ENCODE results near the gene ADAMTS13.

- PRO-cap, 2 experiments, result peak in 2 of 2 experiments; most common plus-strand start chr9:133148968 (in 2); most common minus-strand start chr9:133148972 (in 2)
These were observed 14.6 kb downstream of the GBGT1 start for GRCh38 chr9:133148707-133149865.

GRCh38 chr9:133238120-133239057 is 29.3 kb upstream of the OBP2B start:
- PRO-cap, 2 experiments, result no peak in any of the 2 experiments

DNA sequence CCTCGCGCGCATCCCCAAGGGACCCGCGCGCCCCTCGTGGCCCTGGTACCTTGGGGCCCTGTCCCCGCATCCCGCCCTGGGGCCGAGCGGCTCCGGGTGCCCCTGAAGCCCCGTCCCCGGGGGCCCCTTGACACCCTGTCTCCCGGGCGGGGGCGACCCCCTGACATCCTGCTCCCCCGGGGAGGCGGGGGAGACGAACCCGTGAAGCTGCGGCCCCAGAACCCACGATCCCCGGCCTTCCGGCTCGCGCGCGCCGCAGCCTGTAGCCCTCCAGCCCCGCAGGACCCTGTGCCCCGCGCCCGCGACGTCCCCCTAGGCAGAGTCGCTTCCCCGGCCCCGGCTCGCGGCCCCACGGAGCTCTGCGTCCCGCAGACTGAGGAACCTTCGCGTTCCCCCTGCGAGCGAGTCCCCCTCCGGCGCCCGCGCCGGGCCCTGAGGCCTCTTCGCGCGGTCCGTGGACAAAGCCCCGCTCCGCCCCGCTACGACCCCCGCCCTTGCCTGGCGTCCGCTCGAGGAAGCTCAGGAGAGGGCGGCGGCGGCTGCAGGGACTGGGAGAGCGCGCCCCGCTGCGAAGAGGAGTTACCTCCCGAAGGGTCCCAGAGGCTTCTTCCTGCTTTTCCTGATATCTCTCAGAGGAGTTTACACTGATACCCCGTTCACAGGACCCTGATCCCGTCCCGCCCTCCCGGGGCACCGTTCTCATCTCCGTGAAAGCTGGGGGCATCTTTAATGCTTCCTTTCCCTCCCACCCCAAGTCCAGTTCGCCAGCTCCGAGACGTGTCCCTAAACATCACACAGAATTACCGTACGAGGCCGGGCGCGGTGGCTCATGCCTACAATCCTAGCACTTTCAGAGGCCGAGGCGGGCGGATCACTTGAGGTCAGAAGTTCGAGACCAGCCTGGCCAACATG is 60.4 kb downstream of the SURF6 start:
- PRO-cap, 2 experiments, result no peak in any of the 2 experiments

DNA sequence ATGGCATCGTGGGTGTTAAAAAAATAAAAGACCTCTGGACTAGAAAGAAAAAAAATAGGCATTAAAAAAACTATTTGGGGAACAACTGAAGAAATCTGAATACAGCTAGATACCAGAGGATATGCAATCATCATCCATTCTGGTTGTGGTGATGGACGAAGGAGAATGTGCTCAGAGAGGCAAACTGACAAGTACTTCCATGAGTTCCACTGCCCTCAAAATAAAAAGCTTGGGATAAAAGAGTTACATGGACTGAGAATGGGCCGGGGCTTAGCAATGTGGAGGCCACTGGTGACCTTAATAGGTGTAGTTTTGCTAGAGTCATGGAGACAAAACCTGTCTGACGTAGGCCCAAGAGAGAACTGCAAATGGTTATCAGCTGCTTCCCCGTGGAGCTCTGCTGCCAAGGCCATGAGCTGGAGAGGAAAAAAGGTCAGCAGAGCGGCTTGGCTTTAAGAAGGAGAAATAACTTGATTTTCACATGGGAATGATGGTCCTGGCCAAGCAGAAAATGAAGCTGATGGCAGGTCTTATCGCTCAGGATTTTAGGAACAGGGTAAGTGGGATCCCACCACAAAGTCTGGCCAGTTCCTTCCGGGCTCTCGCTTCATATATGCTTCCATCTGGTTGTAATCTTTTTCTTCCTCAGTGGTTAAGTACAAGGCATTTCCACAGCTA is 3.6 kb upstream of the SURF6 start:
- PRO-cap, 2 experiments, result no peak in any of the 2 experiments

GRCh38 chr9:133422276-133422560 is at the start of gene ADAMTS13:
TSS of gene ADAMTS13 (plus strand) at chr9:133422367.
- PRO-cap, 2 experiments, result no peak in any of the 2 experiments

DNA sequence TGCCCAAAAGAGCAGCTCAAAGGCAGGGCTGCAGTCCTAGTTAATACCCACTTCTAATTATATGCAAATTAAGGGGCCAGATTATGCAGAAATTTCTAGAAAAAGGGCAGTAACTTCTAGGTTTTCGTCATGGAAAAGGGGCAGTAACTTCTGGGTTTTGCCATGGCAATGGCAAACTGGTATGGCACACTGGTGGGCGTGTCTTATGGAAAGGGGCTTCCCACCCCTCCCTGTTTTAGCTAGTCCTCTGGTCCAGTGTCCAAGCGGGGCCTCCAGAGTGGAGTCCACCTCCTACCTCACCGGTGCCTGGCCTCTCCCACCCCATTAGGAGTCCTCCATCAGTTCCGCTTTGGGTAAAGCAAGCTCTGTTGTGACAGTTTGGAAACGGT is 5.6 kb downstream of the ADAMTS13 start:
- PRO-cap, 2 experiments, result no peak in any of the 2 experiments

GRCh38 chr9:133634027-133634638 is 2.0 kb upstream of the DBH start:
- PRO-cap, 2 experiments, result no peak in any of the 2 experiments

DNA sequence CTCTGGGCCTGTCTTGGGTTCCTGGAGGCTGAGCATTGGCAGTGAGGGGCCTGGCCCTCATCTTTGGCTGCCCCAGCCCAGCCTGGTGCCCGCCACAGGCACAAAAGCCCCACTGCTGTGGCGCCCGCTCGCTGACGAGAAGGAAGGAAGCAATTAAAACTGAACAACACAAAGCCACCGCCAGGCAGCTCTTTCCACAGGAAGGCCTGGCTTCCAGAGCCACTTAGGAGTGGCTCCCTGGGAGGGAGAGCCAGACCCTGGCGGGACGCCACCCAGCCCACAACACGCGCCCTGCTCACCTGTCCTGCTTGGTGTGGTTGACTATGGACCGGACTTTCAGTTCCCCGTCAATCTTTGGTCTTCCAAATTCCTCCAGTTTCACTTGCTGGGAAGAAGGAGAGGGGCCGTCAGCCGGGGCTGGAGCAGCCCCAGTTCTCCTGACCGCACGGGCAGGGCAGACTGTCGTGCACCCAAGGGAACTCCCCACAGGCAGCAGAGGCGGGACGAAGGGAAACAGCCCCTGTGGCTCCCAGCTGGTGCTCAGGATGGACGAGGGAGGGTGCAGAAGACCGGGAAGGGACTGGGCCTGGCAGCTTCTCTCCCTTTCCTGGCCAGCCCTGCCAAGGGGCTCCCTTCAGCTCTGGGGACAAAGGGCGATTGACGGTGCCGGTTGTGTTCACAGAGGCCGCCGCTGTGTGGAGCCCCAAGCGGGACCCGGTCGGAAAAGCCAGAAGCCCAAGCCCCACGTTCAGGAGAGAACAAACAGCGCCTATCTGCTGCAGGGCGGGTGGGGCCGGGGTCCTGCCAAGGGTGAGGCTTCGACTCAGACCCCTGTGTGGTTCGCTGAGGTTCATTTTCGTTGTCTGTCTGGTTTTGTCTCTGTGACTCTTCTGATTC is 51.1 kb upstream of the SARDH start:
- PRO-cap, 2 experiments, result no peak in any of the 2 experiments

GRCh38 chr9:133855504-133856535 is 117.7 kb upstream of the SARDH start:
- PRO-cap, 2 experiments, result no peak in any of the 2 experiments

DNA sequence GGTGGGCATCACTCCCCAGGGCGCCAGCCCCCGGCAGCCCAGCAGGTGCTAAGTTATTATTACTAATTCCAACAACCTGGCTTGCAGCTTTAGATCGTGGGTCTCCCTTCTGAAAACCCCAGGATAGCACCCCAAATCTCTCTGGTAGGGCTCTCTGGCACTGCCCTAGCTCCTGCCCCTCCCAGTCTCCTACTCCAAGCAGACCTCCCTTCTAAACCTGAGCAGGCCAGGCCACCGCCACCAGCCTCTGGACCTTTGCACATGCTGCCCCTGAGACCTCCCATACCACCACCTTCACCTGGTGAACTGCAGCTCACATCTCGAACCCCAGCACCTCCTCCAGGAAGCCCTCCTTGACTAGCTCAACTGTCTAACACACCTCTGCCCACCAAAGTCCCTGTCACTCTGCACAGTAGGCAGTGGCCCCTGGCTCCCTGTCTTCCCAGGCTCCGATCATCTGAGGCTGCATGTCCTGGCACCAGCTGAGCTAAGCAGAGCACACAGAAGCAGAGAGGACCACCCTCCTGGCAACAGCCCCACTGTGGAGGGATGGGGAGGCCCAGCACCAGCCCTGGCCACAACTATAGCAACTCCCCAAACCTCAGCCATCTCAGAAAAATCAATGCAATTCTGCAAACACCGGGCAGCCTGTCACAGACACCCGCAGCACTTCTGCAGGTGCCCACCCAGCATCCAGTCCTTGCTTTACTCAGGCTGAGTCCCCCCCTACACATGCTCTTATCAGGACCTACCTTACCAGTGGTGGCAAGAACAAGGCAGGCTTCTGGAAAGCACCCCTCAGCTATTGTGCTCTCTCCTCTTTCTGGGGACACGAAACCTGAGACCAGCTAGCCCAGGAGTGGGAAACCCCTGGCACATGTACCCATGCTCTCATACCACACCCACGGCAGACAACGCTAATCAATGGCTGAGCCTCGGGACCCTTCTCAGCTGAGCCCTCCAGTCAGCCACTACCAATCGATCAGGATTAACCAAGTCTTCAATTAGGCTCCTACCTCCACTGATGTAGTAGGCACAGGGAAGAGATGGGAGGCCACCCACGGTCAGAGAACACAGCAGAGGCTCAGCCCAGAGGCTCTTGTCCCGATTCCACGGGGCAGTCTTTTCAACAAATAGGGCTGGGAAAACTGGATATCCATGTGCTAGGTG is 65.4 kb downstream of the VAV2 start:
- PRO-cap, 2 experiments, result no peak in any of the 2 experiments

DNA sequence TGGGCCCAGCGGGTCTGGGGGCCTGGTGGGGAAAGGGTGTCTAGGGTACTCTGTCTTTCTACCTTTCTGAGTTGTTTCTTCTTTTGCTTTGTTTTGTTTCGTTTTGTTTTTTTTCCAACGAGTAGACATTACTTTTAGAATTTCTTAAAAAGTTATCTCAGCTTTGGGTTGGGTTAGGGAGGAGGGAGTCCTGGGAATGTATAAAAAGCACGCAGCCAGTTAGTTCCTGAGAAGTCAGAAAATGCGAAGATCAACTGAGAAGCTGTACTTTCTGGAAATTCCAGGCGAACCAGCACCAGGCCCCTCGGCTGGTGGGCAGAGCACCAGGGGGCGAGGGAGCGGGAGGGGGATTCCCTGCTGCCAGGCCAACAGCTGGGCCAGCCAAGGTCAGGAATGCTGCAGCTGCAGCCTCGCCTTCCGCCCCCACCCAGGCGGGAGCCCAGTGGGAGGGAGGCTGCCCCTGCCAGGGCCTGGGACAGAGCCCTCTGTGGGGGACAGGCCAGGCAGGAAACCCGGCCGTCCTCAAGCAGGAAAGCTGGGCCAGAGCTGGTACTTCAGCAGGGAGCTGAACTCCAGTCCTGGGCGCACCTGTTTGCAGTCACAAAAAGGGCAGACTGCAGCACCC is 35.6 kb downstream of the VAV2 start:
- PRO-cap, 2 experiments, result no peak in any of the 2 experiments

DNA sequence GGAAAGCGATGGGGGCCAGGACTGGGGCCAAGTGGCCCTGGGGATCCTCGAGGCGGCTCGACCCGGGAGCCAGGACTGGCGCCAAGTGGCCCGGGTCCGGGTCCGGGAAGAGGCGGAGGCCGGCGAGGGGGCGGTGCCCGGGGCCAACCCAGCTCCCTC is 828 bp downstream of the VAV2 start:
- PRO-cap, 2 experiments, result no peak in any of the 2 experiments

DNA sequence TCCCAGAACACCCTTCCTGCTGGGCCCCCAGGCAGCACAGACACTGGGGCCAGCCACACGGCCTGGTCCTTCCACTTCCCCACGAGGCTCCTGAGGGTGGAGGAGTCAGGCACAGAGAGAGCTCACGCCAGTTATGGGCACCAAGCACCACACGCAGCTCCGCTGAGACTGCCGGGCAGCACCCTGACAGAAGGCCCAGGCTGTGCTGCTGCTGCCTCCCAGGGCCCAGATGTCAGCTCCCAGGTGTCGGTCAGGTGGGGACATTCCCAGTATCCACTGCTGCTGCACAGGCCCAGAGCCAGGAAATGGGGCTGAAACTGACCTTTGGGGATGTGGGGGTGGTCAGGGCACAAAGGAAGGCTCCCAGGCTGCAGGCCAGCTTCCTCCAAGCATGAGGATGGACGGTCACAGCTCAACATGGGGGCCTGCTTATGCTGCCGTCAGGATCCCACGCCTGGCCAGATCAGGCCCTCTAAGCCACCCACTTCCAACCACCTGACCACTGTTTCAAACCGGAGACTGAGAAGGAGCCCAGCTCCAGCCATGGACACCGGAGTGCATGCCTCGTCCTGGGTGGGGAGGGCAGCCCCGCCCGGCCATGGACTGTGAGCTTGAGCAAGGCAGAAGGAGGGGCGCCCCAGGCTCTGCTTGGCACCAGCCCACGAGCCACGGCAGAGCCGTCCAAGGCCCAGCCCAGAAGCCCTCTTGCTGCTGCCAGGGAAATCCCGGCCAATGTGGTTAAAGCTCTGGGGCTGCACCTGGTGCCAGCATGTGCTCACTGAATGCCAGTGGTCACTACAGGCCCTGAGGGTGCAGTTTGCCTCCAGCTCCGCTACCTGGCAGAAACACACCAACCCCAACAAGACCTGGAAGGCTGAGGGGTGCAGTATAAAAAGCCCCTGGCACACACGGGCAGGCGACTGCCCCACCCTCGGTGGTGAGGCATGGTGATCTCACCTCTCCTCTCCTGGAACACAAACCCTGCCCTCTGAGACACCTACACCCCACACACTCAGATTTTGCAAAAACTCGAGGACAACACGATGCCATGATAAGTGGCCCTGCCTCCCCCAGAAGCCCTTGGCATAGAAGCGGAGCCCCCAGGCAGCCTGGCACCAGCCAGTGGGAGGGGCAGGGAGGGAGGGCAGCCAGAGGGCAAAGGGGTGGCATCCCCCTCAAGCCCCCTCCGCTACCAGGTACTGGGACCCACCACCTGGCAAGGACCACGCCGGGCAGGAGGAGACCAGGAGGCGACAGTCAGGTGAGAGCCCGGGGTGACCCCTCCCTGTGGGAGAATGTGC is 11.9 kb downstream of the BRD3 start:
- PRO-cap, 2 experiments, result no peak in any of the 2 experiments

GRCh38 chr9:134139663-134140016 is 3.8 kb downstream of the WDR5 start:
- PRO-cap, 2 experiments, result no peak in any of the 2 experiments

GRCh38 chr9:134313549-134313920 is 12.7 kb upstream of the RXRA start:
- PRO-cap, 2 experiments, result no peak in any of the 2 experiments

- PRO-cap, 2 experiments, result no peak in any of the 2 experiments
These were observed 1.4 kb downstream of the RXRA start for GRCh38 chr9:134327641-134327975.

DNA sequence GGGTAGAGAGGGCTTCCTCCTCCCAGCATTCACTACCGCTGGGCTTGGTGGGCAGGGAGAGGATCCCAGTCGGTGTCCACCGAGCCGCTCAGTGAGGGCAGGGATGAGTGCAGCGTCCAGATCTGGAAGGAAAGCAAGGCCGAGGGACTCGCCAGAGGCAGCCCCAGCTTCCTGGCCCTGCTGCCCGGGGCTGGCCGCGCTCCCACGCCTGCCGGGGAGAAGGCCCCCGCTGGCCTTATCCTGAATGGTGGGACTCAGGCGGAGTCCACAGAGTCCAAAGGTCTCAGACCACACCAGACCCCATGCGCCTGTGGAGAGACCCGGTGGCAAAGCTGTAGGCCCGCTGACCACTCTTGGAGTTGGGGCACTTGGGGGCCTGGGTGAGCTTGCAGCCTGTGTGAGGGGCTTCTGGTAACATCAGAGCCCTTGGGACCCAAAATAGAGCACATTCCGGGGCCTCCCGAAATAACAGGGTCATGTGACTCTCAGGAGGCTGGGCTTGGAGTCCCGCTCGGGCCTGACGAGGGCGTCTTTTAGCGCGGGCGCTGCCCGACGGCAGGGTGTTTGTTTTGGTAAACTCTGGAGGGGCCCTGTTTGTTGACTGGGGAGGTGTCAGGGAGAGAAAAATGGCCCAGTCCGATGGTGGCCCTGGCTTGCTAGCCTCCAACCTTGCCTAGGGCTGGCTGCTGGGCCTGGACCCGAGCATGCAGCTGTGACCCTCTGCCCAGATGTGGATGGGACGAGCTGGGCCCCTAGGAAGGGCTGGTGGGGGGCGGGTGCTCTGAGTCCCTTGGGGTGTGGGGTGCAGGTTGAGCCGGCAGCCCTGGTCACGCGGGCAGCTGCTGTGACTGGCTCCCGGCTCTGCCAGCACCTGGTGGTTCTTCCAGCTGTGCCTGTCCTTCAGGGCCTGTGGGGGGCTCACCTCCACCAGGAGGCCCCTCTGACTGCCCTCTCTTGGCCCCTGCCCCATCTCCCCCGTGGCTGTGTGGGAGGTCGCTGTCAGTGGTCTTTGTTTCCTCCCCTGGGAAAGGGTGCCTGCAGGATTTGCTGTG is 2.9 kb downstream of the RXRA start:
- PRO-cap, 2 experiments, result no peak in any of the 2 experiments

DNA sequence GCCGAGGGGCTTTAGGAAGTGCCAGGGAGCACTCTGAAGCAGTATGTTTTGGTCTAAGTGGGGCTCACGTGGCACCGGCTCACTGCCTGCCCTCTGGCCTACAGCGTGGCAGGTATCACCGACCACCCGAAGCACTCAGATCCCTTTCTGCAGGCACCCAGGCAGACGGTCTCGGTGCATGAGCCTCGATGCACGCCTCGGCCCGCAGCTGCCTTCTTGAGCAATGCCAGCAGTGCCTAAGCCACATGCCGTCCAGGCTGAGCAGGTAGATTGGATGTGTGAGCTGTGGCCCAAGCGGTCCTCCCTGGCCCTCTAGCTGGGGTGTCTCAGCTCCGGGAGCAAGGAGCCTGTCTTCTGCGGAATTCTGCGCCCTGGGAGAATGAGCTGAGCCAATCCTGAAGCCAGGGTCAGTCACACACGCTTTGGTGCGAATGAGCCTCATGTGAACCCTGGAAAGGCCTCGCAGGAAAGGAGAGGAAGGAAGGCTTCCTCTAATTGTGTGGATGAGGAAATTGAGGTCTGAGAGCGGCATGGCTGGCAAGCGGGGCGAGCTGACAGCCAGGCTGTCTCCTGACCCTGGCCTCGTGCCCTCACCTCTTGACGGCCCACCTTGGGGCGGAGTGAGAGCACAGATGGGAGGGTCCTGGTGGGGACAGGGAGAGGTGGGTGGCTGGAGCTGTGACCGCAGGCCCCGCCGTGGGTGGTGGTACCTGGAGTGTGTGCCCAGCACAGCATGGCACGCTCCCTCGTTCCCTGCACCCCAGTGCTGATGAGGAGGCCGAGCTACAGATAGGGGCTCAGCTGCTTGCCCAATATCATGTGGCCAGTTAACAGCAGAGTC is 14.4 kb downstream of the RXRA start:
- PRO-cap, 2 experiments, result no peak in any of the 2 experiments

DNA sequence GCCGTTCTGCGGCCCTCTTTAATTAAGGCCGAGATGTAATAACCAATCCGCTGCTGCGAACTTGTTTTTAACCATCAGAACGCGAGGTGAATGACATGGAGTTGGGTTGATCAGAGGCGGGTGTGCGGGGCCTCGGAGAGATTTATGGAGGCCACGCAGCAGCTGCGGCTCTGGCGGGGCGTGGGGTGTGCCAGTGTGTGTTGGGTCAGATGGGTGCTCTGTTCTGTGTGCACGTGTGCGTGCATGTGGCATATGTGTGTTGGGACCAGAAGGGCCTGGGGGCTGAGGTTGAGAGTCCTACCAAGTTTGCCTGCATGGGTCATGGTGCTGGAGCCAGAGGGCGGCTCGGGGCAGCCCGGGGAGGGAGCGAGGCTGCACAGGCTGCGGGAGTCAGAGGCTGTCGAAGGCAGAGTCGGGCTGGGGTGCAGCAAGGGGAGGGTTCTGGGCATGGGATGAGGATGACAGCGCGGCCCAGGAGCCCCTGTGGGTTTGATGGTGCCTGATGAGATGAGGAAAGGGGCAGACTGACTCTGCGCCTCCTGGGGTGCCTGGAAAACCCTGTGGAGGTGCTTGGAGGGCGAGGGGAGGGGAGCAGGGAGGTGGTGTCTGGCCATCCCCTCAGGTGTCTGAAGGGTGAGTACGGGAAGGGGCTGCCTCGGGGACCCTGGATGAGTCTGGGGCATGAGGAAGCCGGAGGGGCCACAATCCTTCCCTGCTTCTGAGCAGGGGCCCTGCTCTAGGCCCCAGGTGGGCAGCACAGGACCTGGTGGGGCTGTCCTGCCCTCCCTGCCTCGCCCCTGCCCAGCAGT is 25.6 kb downstream of the RXRA start:
- PRO-cap, 2 experiments, result no peak in any of the 2 experiments

- PRO-cap, 2 experiments, result no peak in any of the 2 experiments
These were observed 46.6 kb downstream of the RXRA start for GRCh38 chr9:134372547-134373478.

Data from helper T cell (primary cell).